M059J (cell line): ENCODE data around the genes CATSPERG, PSMD8 and RASGRP4.

- RAMPAGE, long total RNA, result no peak
Measured at GRCh38 chr19:36034906-36035412, 2.3 kb upstream of the CLIP3 start.

DNA sequence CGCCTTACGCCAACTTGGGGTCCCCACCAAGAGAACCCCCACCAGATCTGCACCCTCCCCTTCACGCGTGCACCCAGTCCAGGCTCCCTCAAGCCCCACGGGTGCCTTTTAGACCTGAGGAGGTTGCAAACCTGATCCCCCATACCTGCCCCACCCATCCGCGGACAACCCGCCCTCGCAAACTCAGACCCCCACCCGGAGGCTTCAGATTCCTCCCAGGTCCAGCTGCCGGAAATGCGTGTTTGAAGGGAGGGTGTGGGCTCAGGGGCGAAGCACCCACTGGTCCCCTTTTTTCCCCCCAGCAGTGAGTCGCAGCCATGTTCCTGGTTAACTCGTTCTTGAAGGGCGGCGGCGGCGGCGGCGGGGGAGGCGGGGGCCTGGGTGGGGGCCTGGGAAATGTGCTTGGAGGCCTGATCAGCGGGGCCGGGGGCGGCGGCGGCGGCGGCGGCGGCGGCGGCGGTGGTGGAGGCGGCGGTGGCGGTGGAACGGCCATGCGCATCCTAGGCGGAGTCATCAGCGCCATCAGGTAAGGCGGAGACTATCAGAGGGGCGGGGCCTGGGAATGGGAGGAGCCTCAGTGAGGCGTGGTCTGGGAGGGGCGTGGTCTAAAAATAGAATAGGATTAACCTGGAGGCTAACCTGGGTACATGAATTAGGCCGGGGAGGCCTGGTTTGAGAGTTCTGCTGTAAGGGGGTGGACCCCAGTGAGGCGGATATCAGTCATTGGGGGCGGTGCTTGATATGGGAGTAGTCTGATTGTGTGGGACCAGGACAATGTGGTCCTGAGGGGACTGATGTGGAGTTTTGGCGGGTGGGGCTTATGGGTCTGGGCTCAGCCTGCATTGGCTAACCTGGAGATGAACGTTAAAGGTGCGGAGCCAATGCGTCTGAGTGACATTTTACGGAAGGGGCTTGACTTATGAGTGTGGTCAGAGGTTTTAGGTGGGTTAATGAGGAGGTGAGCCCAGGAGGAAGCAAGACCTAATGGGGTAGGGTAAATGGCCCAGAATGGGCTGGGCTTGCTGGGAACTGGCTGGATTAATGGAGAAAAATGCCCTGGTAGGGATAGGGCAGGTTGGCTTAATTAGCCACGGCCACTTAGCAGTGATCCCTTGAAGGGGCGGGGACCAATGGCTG lies 1.2 kb downstream of the CAPNS1 start:
- RAMPAGE, long total RNA, result no peak

GRCh38 chr19:36152002-36152338 lies 277 bp downstream of the COX7A1 start:
- RAMPAGE, long total RNA, result no peak

- RAMPAGE, long total RNA, result no peak
Measured at GRCh38 chr19:36214133-36214465, 366 bp downstream of the ZNF565 start.

DNA sequence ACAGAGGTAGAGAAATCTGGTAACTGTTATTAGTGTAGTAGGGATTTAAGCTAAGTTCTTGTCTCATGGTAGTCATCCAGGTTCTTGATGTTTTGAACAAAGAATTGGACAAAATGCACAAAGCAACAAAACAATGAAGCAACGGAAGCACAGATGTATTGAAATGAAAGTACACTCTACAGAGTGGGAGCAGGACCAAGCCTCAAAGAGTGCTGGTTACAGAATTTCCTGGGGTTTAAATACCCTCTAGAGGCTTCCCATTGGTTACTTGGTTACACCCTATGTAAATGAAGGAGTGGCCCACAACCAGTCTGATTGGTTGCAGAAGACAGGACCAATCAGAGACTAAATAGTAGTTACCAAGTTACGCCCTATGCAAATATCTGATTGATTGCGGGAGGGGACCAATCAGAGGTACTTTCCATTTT lies 5.3 kb upstream of the ZFP82 start:
- RAMPAGE, long total RNA, result no peak

GRCh38 chr19:36775377-36776354 lies 3.1 kb upstream of the ZNF850 start:
- RAMPAGE, long total RNA, result no peak

- RAMPAGE, long total RNA, result no peak
Measured at GRCh38 chr19:36837671-36838223, 440 bp downstream of the ZNF790 start.

DNA sequence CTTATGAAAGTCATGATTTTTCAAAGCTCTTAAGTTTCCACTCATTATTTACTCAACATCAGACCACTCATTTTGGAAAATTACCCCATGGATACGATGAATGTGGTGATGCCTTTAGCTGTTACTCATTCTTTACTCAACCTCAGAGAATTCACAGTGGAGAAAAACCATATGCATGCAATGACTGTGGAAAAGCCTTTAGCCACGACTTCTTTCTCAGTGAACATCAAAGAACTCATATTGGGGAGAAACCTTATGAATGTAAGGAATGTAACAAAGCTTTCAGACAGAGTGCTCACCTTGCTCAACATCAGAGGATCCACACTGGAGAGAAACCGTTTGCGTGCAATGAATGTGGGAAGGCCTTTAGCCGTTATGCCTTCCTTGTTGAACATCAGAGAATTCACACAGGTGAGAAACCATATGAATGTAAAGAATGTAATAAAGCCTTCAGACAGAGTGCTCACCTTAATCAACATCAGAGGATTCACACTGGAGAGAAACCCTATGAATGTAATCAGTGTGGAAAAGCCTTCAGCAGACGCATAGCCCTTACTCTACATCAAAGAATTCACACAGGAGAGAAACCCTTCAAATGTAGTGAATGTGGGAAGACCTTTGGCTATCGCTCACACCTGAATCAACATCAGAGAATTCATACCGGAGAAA lies 18.0 kb downstream of the ZNF527 start:
- RAMPAGE, long total RNA, result no peak

- RAMPAGE, long total RNA, result no peak
Measured at GRCh38 chr19:37696724-37697647, 22.6 kb downstream of the ZNF607 start.

DNA sequence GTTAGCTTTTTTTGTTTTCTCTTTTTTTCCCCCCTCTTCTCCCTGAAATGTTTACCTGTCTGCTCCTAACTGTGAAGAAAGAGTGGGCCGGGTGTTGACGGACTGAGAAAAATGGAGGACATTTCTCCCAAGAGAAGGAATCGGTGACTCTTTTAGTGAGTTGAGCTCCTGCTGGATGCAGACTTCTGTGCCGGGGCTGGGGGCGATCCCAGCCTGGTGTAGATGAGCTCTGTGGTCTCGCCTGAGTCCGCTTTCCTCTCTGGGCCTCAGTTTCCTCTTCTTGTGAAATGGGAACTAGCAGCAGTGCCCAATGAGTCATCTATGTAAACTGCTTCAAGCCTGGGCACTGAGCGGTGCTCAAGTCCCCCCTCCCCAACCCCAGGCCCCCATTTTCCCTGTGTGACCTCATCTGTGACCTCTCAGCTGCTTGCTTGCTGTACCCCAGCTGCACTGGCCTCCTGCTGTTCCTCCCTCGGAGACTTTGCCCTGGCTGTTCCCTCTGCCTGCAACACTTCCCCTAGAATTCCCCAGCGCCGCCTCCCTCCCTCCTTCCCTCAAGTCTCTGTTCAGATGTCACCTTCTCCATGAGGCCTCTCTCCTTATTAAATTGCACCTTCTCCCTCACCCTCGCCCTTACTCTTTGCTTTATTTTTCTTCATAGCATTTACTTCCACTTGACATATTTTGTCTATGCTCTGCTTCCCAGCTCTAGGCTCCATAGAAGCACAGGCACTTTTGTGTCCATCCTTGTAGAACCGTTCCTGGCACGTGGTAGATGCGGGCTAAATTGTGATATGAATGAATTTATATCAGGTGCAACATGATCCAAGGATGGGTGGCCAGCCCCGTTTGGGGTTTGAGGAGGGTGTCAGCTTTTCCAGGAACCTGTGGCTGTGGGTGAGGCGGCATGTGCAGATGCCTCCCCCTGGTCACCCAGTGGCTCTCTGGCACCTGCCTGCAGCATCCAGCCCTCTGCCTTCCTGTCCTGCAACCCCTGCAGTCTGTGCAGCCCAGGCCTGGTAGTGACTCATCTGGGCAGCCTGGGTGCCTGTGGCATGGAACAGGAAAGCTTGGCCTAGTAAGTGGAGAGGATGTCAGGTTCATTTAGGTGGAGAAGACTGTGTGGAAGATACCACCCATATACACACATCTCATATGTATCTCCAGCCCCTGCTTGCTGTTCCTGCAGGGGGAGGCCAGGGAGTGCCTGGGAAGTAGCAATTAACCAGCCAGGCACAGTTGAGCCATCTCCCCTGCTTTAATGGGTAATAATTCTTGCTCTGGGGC lies 26.2 kb downstream of the SIPA1L3 start:
- RAMPAGE, long total RNA, result no peak

- RAMPAGE, long total RNA, result no peak
Measured at GRCh38 chr19:37978646-37979166, 71.7 kb downstream of the SIPA1L3 start.

DNA sequence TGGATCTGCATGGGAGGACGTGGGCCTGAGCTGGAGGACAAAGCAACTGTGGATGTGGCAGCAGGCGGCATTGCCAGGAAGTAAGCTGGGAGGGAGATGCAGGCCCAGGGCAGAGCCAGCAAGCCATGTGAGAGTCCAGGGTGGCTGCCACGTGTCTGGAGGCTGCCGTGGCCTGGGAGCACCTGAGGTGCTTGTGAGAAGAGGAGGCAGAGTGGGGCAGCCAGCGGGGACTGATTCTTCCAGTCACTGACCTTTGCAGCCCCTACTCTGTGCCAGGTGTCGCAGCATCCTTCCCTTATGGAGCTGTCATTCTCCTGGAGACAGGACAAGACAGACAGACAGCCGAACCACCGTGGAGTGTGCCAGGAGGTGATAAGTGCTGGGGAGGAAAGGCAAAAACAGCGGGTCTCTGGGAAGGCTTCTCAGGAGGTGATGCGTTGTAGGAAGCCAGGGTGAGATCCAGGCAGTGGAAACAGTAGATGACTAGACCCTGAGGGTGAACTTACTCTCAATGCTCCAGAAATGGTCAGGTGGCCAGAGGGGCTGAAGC lies 51.8 kb downstream of the DPF1 start:
- RAMPAGE, long total RNA, result no peak

GRCh38 chr19:38321317-38322487 lies 2.1 kb downstream of the KCNK6 start:
- RAMPAGE, long total RNA, result no peak

GRCh38 chr19:38335487-38335737 lies 218 bp upstream of the CATSPERG start:
- RAMPAGE, long total RNA, result no peak

DNA sequence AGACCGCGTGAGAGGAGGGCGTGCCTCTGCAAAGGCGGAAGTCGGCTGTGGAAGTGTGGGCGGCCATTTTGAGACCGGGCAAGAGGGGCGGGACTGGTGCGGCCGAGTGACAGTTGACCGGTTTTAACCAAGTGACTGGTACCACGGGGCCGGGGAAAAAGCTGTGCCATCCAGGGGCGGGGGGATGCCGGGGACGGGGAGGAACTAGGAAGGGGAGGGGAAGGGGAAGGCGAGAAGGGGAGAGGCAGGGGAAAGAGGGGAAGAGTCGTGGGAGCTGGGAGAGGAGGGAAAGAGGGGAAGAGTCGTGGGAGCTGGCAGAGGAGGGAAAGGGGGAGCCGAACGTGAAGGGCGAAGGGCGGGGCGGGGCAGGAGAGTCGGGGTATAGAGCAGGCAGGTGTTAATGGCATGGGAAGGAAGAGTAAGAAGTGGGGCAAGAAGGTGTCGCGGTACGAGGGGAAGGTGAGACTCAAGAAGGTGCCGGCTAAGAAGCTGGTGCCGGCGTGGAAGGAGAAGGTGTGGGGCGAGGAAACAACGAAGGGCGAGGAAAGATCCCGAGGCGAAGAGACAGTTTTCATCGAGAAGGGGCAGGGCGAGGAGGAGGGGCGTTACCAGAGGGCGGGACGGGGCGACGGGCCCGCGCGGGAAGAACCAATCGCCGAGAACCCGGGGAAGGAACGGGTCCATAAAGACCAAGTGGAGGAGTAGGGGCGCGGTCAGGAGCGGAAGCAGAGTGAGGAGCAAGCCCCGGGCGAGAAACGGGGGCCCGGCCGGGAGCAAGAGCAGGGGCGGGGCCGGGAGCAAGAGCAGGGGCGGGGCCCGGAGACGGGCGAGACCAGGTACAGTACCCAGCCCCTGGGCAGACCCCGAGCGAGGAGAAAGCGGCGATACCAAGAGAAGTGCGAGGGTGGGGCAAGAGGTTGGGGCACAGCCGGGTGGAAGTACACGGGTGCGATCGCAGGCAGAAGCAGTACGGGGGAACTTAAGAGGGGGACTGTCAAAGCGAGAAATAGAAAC lies at the start of gene CATSPERG:
Gene CATSPERG (plus strand): TSS at position 93 of the 1,014 bp plus-strand sequence.
- RAMPAGE, long total RNA, result no peak

DNA sequence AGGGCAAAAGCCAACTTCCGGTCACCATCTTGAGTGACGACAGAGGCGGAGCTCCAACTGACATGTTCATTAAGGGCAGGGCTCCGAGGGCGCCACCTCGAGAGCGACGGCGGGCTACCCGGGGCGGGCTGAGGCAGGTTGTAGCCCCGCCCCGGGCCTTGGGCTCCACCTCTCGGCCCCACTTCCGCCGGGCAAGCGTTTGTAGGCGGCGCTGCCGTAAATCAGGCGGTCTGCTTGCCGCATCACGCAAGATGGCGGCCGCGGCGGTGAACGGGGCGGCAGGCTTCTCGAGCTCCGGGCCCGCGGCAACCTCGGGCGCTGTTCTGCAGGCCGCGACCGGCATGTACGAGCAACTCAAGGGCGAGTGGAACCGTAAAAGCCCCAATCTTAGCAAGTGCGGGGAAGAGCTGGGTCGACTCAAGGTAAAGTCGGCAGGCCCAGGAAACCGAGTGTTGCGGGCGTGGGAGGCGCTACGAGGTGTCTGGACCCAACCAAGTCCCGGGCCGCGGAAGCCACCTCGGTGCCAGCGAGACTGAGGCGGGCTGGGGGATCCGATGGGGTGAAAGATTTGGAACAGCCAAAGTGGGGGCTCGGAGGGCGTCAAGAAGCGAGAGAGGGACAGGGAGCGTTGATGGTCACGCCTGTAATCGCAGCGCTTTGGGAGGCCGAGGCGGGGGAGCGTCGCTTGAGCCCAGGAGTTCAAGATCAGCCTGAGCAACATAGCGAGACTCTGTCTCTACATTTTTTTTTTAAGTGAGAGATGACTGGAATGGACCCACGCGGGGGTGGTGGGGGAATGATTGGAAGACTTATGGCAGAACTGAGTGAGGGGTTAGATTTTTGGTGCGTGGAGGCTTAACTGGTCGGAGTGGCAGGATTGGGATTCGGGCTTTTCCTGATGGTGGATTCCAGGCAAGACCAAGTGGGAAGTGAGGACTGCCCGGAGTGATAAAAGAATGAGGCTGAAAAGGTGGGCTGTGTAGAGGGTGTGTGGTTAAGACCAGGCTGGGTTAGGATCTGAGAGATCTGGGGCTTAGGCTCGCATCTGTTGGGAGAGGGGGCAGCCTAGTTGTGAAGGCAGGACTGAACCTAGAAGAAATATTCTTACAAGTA lies at the start of gene PSMD8:
Gene PSMD8 (plus strand): TSS at position 32 of the 1,113 bp plus-strand sequence.
- RAMPAGE, long total RNA, result no peak

DNA sequence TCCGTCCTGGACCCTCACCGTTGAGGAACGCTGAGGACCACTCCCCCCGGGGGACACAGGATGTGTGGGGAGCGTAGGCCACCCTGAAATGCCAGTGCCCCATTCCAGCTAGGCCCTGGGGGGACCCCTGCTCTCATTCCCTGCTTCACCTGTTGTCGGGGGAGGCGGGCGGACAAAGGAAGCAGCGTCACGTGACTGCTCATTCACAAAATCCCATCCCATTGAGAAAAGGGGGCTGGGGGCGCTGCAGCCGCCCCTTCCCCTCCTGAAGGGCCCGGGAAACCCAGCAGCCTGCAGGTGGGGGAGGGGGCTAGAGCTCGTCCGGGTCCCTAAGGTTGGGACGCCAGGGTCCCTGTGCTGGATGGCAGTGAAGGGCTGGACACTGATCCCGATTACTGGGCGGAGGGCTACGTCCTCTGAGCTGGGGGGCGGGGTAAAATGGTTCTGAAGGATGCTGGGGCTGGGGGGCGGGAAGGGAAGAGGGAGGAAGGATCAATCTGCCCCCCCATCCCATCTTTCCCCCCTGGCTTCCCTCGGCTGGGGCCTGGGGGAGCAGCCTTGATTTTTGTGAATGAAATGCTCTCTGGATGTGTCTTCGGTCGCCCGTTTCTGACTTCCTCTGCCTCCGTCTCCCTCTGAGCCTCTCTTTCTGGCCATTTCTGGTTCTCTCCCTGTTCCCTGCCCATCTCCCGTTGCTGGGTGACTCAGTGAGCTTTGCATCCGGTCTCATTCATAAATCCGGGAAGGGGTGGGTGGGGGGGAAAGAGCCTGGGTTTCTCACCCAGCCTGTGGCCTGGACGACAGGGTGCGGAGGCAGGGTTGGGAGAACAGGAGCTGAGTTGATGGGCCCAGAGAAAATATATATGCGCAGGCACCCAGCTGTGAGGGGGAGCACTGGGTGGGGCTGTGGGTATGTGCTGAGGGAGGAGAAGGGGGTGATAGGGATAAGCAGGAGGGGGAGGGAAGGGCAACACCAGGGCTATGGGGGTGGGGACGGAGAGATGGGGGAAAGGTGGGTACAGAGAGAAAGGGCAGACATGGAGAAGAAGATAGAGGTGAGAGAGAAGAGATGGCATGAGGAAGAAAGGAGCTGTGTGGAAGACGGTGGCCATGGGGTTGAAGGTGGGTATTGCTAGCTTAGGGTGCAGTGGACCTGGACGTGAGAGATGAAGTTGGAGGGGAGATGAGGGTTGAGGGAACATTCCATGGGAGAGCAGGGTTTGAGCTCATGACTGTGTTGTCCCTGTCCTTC lies 960 bp downstream of the SPRED3 start:
- RAMPAGE, long total RNA, result no peak

GRCh38 chr19:38425975-38426468 lies at the start of gene RASGRP4:
RASGRP4 (minus strand) TSS chr19:38426219.
- RAMPAGE, long total RNA, result no peak

GRCh38 chr19:38515108-38515474 lies 81.6 kb downstream of the RYR1 start:
- RAMPAGE, long total RNA, result no peak

GRCh38 chr19:38624611-38625129 lies 5.7 kb downstream of the EIF3K start:
- RAMPAGE, long total RNA, result no peak